ENCODE results near the genes MMUT, GLYATL3, DEFB110 and TMEM14A.

GRCh38 chr6:49462482-49463798 lies at the start of gene MMUT:
TSS of gene MMUT (minus strand) at chr6:49463253.
- PRO-cap = unidirectional peak, minus-strand start at chr6:49463217

DNA sequence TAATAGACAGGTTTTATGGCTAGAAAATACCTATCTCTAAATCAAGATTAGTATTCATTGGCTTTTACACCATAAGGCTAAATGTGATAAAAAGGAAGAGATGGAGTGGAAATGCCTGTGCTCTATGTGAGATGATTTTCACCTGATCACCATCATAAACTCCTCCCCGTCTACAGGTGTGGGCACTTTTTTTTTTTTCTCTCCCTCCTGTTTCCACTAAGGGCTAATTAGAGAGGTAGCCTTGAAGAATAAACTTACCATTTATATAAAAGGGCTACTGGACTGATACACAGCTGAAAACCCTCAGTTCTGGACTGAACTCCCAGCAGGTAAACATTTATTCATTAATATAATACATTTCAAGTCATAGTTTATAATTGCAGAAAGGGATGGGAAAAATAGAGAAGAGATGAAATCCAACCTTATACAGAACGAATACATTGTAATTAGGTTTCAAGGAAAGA lies at the start of gene GLYATL3:
Gene GLYATL3 (plus strand): TSS at position 210 of the 464 bp plus-strand sequence.
- PRO-cap = no peak

- PRO-cap = no peak
Observed at GRCh38 chr6:49541756-49542304, 8.6 kb upstream of the C6orf141 start.

- PRO-cap = no peak
Observed at GRCh38 chr6:49593356-49593819, 42.9 kb downstream of the C6orf141 start.

- PRO-cap = no peak
Observed at GRCh38 chr6:50021852-50022391, at the start of gene DEFB110. TSS of gene DEFB110 (minus strand) at chr6:50021994.

DNA sequence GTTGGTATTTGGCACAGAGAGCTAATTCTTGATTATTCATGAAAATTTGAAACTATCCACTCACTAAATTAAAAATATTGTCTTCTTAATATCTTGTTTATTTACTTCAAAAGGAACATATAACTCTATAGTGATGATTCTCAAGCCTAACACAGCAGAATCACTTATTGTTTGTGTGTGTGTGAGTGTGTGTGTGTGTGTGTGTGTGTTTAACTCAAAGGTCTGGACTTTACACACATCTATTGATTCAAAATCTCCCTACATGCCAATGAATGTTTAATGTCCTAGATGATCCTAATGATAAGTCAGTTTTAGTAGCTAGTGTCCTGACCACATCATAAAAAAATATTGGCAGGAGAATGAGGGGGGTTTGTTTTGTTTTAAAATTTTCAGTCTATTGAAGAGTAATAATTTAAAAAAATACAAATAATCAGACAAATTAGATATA lies 349.8 kb downstream of the PKHD1 start:
- PRO-cap = no peak

GRCh38 chr6:52136000-52136545 lies 48.7 kb upstream of the PKHD1 start:
- PRO-cap = no peak

- PRO-cap = no peak
Observed at GRCh38 chr6:52370183-52370686, 8.3 kb downstream of the PAQR8 start.

DNA sequence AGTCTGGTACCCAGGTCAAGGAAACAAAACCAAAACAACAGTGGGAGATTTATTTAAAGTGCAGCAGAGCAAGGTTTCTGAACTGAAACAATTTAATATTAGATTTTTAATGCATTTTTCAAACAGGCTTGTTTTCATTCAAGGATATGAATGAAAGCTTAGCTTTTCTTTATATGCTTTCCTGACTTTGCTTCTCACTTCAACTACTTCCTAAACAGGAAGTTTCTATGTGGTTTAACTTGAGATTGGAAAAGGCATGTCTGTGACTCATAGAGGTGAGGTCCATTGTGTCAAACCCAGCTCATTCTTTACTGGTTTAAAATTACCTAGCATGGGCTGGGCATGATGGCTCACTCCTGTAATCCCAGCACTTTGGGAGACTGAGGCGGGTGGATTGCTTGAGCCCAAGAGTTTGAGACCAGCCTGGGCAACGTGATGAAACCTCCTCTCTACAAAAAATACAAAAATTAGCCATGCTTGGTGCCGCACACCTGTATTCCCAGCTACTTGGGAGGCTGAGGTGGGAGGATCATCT lies 34.4 kb downstream of the EFHC1 start:
- PRO-cap = no peak

DNA sequence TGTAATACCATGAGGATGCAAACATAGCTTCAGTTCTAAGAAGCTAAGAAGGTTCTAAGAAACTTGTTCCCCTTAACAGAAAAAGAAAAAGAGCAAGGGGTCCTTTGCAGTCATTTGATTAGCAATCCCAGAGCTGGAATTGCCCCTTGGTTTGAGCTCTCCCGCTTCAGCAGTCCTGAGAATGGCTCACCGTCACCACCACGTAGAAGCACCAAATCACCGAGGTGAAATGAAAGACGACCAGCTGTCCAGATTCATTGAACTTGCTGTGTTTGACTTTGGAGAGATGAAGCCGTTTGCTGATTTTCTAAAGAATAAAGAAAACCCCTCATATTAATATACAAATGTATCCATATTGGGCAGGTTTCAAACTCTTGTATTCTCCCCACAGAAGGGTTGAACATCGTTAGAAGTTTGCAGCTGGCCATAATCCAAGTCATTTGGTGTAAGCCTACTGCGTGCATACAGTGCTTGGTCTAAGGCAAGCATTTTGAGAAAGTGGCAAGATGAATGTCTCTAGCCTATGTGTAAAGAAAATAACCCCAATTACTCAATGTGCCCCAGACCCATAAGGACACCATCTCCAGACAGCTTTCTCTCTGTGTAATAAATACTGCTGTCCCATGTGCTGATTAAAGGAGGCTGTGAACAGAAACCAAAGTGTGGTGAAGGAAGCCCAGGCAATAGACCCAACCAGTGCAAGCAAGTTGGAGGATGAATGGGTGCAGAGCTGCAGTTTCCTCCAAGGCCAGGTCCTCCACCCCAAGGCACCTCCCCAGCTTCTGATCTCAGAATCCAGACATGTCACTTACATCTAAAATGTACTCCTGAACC lies 60.8 kb downstream of the TRAM2 start:
- PRO-cap = no peak

GRCh38 chr6:52577115-52577782 lies 389 bp upstream of the TRAM2 start:
- PRO-cap = bidirectional peak, plus-strand start at chr6:52577217, minus-strand start at chr6:52577026

- PRO-cap = unidirectional peak, plus-strand start at chr6:52671118
Observed at GRCh38 chr6:52670779-52671584, at the start of gene TMEM14A. TSS of gene TMEM14A (plus strand) at chr6:52671113.

DNA sequence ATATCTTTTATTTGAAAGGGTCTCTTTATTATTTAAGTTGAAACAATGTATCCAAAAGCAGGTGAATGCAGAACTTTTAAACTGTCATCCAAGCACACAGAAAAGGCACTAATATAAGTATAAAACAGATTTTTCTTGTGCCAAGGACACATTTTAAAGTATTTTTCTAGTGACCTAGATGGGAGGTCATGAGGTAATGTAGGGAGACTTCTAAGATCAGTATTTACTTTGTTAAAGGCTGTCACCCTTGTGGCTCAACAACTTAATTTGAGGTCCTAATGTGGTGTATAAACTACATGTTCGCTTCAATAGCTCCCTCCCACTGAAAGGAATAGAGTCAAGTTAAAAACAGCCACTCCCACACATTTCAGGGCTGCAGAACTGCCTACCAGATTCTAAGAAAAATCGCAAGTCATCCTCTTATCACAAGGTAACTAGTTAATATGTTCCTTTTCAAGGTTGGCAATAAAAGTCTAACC lies 15.2 kb downstream of the GSTA1 start:
- PRO-cap = no peak

- PRO-cap = no peak
Observed at GRCh38 chr6:53242069-53242320, 93.4 kb upstream of the GCM1 start.

DNA sequence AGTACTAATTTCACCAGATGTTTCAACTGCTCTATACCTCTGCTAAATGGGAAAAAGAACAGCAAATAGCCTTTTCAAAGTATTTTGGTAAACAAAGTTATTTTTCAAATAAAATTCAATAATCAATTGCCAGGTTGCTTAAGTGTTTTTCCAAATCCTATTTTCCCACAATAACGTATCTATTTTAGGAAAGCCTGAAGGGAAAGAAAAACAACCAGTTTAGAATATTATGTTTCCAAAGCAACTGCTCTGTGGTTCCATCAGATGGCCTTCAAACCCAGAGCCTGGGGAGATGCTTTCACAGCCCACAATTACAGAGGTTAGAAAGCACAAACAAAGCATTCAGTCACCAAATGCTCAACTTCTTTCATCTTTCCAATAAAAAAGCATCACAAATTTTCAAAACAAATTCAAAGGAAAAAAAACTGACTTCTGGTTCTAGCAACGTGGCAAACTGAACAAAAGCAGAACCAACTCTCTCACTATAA lies 66.0 kb downstream of the ELOVL5 start:
- PRO-cap = no peak

GRCh38 chr6:53312087-53312650 lies 36.6 kb downstream of the ELOVL5 start:
- PRO-cap = no peak

DNA sequence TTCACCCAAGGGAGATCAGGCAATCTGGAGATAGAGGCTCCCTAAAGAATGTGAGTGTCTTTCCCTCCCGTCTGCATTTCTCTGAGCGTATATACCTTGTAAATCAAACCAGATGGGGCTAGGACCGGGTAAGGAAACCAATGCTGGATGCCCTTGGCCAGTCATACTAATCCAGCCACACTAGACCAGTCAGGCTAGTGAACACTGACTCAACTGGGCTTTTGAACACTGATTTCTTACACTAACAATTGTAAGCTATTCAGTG lies 8.0 kb downstream of the ELOVL5 start:
- PRO-cap = no peak

DNA sequence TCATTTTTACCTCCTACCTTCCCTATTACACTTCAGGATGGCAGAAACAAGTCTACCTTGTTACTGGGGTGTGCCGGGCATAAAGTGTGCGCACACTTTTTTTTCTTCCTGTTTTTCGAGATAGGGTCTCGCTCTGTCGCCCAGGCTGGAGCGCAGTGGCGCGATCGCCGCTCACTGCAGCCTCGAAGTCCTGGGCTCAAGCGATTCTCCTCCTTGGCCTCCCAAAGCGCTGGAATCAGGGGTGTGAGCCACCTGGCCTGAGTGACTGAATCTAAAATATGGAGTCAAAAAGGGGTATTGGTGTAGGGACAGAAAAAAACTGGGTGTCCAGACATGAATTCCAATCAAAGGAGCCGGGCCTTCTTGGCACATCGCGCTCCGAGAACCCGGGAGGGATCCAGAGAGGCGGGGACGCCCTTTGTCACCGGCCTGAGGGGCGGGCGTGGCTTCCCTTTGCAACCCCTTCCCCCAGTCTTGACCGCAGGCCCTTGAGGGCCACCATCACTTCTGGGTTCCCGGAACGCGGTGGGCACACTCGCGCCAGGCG lies 10.0 kb upstream of the ELOVL5 start:
- PRO-cap = no peak

DNA sequence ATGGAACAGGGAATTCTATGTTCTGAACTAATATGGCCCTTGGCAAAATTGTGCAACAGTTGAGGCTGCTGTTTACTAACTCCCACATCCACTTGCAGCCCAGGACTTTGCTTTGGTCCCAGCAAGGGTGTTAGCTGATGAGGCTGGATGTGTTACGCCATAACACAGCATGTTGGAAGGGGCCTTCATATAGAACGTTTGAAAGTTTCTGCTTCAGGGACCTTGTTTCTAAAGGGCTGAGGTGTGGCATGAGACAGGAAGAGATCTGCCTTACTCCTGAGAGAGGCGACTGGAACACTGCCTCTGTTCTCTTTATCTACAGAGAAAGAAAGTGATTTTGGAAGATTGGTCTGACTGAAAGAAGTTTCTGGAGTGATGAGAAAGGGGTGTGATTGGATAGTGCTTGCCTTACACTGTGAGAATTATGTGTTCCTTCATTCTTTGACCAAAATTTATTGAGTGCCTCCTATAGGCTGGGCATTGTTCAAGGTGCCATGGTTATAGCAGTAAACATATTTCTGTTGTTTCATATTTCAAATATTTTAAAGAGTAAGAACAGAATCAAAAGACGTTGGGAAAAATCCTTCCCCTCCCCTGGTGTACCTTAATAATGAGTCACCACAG lies 78.9 kb downstream of the GCLC start:
- PRO-cap = no peak

DNA sequence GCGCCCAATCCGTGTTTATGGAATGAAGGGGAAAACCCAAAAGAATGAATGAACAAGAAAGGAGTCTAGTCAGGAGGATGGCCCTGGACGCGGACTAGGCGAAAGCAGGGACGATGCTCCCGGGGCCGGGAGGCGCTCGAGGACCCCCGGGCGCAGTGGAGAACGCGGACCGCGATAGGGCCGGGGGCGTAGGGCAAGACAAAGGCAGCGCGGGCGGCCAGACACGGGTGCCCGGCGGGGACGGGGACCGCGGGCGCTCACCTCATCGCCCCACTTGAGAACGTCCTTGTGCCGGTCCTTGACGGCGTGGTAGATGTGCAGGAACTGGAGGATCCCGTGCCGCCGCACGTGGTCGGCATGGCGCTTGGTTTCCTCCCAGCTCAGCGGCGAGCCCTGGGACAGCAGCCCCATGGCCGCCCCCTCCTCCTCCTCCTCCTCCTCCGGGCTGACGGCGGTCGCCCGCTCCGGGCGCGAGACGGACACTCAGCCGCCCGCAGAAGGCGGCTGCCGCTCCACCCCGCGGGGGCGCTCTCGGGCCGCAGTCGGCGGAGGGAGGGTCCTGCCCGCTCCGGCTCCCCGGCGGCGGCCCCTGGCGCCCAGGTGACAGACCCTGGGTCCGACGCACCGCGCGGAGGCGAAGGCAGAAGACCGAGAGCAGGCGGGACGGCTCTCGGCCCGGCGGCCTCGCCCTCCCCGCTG lies 517 bp downstream of the GCLC start:
- PRO-cap = unidirectional peak, plus-strand start at position 643 of the sequence

All from ascending aorta (tissue), 1 donor.